Cerebral cortex (tissue), 2 donors: ENCODE measurements around the genes MRPS7, MIF4GD and GALK1.

DNA sequence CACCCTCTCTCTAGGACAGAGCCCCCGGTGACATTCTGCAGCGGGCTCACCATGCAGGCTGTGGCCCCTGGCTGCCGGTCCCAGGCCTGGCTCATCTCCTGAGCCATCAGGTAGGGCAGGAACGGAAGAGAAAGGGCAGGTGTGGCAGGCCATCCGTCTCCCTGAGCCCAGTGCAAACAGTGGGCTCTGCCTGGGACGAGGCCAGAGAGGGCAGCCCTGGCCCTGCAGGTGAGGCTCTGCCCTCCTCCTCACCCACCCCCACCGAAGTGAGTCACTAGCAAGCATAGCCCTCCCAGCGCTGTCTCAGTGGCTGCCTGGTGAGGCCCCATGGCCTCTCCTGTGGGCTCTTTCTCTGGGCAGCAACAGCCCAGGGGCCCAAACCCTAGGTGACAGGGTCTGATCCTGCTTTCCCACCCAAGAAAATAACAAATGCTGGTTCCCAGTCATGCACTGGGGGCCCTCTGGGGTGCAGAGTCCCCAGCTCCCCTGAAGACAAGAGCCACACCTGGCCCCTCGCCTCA lies 14.6 kb downstream of the OTOP3 start:
- PRO-cap, 2 experiments: no peak in any of the 2 experiments

DNA sequence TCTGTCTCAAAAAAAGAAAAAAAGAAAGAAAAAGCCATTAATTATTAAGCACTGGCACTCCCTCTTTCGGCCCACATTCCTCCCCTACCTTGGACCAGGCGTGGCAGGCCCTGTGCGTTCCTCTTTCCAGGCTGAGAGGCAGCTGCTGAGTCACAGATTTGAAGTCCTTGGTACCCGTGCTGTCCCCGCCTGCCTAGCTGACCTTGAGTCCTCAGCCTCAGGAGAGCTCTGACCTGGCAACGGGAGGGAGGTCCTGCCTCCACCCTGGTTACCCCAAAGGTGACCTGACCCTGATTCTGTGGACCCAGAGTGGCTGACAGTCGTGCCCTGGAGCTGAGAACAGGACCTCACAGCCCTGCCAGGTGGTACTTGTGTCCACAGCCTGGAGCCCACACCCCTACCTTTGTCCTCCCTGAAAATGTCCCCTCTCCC lies 4.3 kb downstream of the CDR2L start:
- PRO-cap, 2 experiments: no peak in any of the 2 experiments

DNA sequence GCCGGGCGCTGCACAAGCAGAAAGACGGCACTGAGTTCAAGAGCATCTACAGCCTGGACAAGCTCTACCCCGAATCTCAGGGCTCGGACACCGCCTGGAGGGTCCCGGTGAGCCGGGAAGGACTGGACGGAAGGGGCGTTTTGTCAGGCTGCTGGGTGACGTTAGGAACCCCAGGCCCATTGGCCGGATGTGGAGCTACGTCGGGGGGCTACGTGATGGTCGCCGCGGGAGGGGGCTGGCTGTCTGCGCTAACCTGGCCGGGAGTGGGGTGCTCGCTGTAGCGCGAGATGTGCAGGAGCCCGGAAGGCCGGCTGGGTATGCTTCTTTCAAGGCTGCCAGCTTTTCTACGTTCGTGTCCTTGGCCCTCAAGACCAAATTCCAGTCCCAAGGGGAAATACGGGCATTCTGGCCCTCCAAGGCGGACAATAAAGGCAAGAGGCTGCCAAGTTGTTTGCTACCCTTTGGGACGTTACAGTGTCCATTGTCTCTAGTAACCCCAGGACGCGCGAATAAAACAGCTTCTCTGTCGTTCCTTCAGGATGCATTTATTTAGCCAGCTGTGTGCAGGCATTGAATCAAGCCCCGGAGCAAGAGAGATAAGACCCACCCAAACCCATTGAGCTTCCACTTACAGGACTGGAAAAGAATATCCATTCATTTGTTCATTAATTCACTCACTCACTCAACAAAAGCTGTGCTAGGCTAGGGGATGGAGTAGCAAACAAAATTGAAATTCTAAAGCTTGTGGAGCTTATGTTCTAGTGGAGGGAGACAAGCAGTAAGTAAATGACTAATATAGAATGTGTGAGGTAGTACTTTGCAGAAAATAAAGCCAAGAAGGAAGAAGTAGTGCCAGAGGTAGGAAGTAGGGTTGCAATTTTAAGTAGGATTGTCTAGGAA lies 546 bp downstream of the MRPL58 start:
- PRO-cap, 2 experiments: peak in 1 of 2 experiments; most common plus-strand start position 278 of the sequence (in 1); most common minus-strand start position 124 of the sequence (in 1)

DNA sequence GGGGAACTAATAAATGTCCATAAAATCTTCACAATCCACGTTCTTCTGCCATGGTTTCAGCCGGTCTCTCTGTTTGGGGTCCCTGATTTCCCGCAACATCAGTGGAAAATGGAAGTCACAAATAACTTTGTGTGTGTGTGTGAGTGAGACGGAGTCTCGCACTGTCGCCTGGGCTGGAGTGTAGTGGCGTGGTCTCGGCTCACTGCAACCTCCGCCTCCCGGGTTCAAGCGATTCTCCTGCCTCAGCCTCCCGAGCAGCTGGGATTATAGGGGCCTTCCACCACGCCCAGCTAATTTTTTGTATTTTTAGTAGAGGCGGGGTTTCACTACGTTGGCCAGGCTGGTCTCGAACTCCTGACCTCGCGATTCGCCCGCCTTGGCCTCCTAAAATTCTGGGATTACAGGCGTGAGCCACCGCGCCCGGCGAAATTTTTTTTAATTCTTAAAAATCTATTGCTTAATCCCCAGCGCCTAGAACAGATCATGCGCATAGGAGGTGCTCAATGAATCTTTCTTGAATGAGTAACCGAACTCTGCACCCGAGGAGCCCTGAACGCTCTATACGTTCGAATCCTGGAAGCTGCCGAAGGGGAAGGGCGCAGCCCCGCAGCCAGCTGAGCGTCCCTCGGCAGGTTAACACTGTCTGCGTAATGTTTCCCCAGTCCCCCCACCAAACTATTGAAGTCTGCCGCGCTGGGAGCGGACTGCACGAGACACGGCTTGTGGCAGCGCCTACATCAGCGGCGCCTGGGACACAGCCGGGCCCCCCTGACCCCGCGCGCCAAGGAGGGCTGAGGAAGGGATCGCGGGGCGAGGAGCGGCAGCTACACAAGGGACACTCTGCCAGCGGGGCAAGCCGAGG lies 582 bp downstream of the ATP5PD start:
- PRO-cap, 2 experiments: peak in 1 of 2 experiments; most common plus-strand start position 569 of the sequence (in 1)

GRCh38 chr17:75244560-75245198 lies 16.7 kb downstream of the GGA3 start:
- PRO-cap, 2 experiments: no peak in any of the 2 experiments

DNA sequence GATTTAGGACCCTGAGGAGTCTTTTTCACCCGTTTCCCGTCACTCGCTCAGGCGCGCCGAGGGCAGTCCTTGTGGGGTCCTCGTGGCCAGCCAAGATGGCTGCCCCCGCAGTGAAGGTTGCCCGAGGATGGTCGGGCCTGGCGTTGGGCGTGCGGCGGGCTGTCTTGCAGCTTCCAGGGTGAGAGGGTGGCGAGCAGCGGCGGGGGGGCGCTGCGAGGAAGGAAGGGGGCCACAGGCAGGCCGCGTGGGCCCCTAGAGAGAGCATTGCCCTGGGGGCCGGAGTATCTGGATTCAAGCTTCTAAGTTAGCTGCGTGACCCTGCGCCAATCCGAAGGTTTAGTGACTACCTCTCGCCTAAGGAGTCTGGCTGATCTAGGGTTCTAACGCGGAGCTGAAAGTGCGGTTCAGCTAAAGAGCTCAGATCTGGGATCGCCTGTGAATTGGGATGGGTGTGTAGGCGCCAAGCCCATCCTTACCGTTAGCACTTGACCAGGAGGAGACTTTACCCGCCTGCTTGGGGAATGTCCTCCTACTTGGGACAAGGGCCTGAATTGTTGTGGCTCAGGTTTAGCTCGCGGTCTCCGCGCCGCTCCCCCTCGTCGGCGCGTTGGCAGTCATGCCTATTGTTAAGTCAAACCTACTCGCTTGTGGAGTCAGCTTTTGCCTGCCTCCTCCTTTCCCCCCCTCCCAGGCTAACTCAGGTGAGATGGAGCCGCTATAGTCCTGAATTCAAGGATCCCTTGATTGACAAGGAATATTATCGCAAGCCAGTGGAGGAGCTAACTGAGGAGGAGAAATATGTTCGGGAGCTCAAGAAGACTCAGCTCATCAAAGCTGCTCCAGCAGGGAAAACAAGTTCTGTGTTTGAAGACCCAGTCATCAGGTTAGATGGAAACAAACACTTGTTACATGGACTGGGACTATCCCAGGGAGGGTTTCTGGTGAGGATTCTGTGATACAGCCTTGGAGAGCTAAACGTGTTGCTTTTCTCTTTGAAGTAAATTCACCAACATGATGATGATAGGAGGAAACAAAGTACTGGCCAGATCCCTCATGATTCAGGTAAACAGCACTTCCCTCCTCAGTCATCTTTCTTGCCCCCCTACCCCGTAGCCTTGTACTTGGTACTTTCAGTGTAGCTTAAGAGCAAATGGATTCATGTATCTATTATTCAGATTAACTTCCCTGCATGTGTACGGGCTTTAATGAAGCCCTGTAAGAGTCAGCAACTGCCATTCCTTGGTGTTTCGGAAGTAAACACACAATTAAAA lies at the start of gene MRPS7:
Gene MRPS7, plus strand, starts transcription at position 74 of the 1,271 bp plus-strand sequence.
- PRO-cap, 2 experiments: peak in 1 of 2 experiments; most common plus-strand start position 202 of the sequence (in 1)

DNA sequence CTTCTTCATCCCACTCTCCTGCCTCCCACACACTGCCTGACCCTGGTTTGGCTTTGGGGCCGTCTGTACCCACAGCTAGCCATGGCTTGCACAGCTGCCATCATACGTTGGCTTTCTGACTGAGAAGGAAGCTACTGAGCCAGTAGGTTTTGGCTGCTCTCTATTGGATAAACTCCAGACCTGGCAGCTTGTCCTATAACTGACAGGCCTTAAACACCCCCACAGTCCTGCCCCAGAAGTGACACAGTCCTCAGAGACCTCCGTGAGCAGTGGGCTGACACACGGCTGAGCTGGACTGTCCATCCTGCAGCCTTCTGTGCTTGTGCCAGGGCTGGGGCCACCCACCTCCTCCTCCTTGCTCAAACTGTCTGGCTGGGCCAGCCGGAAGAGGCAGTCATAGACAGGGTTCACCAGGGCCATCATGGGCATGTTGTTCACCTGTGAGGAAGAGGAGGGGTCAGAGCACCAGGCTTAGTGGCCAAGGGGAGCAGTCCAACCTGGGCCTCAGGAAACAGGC lies 3.8 kb downstream of the MIF4GD start:
- PRO-cap, 2 experiments: no peak in any of the 2 experiments

- PRO-cap, 2 experiments: peak in 1 of 2 experiments; most common plus-strand start chr17:75271335 (in 1); most common minus-strand start chr17:75271169 (in 1)
These were observed at the start of gene MIF4GD for GRCh38 chr17:75271068-75271631. Gene MIF4GD, minus strand, starts transcription at chr17:75271231.

- PRO-cap, 2 experiments: no peak in any of the 2 experiments
These were observed 12.0 kb upstream of the SLC25A19 start for GRCh38 chr17:75300953-75301983.

- PRO-cap, 2 experiments: no peak in any of the 2 experiments
These were observed 14.3 kb upstream of the TMEM94 start for GRCh38 chr17:75442122-75442636.

GRCh38 chr17:75456768-75457649 lies 574 bp downstream of the TMEM94 start:
- PRO-cap, 2 experiments: peak in 1 of 2 experiments; most common plus-strand start chr17:75457555 (in 1); most common minus-strand start chr17:75457451 (in 1)

DNA sequence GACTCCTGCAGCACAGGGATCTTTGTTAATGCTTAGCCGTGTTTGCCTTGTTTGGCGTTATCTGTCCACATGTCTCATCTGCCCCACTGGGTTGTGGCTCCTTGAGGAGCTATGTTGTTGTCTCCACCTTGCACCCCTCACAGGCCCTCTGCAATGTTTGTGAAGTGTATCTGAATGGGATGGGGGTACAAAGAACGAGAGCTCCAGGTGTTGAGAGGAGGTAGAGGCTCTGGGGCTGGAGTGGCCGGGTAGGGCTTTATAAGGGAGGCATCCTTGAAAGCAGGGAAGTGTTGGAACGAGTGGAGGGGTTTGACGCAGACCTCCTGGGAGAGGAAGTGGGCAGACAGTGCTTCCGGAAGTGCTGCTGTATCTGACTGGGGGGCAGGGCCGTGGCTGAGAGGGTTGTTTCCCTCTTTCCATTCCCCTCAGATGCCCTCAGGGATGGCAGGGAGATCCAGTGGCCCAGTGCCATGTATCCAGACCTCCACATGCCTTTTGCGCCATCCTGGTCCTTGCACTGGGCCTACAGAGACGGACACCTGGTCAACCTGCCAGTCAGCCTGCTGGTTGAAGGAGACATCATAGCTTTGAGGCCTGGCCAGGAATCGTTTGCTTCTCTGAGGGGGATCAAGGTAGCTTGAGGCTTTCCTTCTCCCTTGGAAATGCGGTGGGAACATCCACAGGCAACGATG lies 27.7 kb downstream of the CASKIN2 start:
- PRO-cap, 2 experiments: no peak in any of the 2 experiments

DNA sequence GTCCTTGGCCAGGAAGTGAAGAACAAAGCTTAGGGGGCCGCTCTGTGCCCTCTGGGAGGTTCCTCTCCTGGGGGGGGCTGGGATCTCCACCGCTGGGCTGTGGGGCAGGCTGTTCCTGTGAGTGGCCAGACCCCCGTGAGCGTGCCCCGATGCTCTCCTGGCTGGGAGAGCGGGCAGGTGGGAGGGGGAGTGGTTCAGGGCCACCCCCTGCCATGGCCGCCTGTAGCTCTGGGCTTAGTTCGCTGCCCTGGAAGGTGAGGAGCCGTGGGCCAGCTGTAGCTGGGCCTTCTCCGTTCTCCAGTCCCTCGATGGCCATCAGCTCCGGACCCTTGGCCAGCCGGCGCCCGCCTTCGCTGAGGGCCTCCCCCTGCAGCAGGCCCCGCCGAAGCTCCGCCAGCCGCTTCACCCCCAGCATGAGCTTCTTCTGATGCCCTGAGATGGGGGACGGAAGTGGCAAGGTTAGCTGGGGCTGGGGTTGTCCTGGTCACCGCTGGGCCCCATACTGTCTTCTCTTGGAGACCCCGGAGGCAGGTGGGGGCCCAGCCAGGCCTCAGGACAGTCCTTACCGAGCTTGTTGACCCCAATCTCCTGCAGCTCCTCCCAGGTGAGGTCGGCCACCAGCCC lies 12.4 kb downstream of the CASKIN2 start:
- PRO-cap, 2 experiments: peak in 1 of 2 experiments; most common minus-strand start position 404 of the sequence (in 1)

GRCh38 chr17:75549740-75550236 lies 24.3 kb downstream of the LLGL2 start:
- PRO-cap, 2 experiments: no peak in any of the 2 experiments

DNA sequence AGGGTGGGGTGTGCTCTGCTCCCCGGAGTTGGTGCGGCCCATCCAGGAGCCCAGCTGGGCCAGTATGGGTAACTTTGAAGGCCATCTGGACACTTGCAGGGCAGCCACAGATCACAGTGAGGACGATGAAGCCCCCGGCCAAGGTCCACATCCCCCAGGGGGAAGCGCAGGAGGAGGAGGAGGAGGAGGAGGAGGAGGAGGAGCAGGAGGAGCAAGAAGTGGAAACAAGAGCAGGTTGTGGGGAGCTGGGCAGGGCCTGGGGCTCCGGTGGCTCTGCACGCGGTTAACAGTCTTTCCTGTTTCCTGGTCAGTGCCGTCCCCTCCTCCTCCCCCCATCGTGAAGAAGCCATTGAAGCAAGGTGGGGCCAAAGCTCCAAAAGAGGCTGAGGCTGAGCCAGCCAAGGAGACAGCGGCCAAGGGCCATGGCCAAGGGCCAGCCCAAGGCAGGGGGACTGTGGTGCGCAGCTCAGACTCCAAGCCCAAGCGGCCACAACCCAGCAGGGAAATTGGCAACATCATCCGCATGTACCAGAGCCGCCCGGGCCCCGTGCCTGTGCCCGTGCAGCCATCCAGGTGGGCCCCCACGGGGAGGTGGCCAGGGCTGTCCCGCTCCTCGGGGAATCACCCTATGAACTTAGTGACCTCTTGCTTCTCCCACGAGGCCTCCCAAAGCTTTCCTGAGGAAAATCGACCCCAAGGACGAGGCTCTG lies 16.9 kb upstream of the SMIM5 start:
- PRO-cap, 2 experiments: no peak in any of the 2 experiments

GRCh38 chr17:75626291-75627013 lies 6.8 kb upstream of the SMIM5 start:
- PRO-cap, 2 experiments: no peak in any of the 2 experiments

GRCh38 chr17:75638784-75639303 lies 5.6 kb downstream of the SMIM5 start:
- PRO-cap, 2 experiments: no peak in any of the 2 experiments

GRCh38 chr17:75642784-75643776 lies 3.0 kb upstream of the SMIM6 start:
- PRO-cap, 2 experiments: no peak in any of the 2 experiments

- PRO-cap, 2 experiments: peak in 1 of 2 experiments; most common plus-strand start chr17:75698156 (in 1); most common minus-strand start chr17:75698052 (in 1)
These were observed 23.3 kb upstream of the ITGB4 start for GRCh38 chr17:75697972-75698343.

DNA sequence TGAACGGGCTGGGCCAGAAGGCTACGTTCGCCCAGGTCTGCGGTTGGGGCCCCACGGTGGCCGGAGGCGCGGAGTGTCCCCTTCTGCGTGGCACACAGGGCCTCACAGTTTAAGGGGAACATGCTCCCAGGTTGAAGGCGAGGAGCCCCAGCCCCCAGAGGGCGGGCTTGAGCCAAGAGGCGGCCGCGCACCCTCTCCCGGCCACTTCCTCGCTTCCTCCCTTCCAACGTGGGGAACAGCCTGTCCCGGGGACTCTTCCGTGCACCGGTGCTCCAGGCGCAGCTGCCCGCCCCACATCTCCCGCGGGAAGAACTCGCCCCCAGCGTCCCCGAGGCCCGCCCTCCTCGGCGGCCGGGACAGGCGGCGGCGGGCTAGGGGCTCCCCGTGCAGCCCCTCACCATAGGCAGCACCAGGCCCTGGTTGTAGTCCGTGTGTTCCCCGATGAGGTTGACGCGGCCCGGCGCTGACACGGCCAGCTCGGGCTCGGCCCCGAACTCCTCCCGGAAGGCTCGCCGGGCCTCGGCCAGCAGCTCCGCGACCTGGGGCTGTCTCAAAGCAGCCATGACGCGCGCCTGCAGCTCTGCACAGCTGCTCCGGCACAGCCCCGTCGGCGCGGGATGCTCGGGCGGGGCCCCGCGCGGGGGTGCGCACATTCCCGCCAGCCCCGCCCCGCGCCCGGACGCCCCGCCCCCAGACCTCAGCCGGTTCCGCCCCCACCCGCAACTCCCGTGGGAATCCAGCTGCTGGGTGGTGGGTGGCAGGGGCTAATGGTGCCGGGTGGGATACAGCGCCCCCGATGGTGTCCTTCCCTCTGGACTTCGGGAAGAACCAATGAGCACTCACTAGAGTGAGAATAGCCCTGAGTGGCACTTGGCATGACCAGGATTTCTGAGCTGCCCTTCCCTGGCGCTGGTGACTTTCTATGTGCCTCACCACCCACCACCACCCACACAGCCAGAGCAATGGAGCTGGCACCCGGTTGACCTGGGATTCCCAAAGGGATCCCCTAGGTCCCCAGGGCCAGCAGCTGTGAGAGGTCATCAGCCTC lies at the start of gene GALK1:
Gene GALK1, minus strand, starts transcription at position 619 of the 1,048 bp plus-strand sequence.
- PRO-cap, 2 experiments: peak in 2 of 2 experiments; most common plus-strand start position 252 of the sequence (in 1); most common minus-strand start position 619 of the sequence (in 2)